Left cardiac atrium (tissue), 1 donor: ENCODE measurements around a stretch of chr12.

GRCh38 chr12:116665646-116666113, 72.2 kb downstream of the SPRING1 start:
- PRO-cap = no peak

DNA sequence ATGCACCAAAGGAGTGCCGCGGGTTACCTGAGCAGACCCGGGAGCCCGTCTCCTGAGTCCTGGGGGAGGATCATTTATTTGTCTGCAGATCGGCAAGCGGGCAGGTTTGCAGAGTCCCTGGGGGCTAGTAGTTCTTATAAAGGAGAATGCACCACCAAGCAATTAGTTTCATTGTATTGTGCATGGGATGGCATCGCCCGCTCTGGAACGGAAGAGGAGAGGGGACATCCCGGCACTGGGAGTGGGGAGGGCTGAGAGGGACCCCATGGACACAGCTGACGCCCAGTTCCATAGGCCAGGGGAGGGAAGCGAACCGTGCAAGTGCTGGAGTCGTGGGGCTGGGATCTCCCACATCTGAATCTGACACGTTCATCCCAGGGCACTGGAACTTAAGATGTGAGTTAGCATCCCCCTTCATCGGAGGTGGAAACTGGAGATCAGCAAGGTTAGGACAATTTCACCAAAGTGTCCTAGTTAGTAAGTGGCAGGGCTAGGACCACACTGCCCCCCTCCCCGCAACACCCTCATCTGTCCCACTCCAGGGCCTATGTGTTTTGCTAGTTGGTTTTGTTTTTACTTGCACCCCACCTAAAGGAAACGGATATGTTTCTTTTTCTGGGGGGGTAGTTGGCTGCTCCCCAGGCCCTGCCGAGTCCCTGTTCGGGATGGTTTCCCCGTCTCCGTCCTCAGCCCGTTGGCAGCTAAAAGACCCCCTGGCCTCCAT, 43.9 kb downstream of the SPRING1 start:
- PRO-cap = unidirectional peak, minus-strand start at position 551 of the sequence

DNA sequence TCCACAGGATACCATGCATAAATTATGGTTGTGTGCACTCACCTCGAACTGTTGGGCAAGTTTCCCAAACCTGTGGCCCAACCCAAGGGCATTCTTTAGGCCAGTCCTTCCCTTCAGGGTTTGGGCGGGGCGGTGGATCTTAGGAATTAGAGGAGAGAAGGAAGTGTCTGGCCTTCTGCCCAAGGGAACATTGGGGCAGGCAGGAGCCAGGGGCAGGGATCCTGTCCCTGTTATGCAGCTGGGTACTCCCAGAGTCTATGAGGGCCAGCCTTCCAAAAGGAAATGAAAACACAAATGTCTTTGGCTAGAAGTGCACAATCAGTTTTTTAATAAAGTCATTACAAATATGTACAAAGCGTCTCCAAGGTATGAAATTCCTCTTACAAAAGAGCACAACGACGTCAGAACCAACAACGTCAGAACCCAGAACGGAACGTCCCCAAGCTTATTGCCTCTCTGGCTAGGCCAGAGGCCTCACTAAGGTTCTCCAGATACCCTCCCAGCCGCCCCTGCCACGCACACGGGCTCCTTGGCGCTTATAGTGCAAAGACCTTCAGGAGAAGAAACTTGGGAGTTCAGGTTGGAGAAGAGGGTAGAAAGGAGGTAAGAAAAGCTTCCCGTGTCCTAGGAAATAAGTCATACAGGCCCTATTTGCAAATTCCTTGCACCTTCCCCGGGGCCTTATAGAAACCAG, 25.3 kb downstream of the HRK start:
- PRO-cap = no peak

DNA sequence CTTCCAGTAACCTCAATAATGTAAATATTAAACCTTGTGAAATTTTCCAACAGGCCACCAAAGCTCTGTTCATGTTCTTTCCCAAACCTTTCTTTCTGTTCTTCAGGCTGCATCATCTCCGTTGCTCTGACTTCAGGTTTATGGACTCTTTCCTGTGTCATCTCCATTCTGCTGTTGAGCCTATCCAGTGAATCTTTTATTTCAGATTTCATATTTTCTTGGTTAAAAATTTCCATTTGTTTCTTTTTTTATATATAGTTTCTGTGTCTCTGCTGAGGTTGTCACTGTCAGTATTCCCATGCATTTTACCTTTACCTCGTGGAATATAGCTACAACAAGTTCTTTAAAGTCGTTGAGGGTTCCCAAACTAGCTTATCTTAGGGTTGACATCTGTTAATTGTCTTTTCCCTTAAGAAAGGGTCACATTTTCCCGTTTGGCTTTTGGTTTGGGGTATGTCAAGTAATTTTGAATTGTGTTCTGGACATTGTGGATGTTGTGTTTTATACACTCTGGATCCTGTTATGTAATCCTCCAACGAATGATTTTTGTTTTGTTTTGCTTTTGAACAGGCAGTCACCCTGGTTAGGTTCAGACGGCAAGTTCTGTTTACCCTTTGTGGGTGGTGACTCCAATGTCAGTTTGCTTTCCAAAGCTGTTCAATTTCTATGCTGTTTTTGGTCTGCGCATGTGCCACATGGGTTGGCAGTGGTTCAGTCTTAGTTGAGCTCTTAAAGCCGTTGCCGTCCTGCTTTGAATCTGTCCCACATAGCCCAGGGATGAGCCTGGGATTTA, 85.0 kb downstream of the TESC start:
- PRO-cap = no peak

DNA sequence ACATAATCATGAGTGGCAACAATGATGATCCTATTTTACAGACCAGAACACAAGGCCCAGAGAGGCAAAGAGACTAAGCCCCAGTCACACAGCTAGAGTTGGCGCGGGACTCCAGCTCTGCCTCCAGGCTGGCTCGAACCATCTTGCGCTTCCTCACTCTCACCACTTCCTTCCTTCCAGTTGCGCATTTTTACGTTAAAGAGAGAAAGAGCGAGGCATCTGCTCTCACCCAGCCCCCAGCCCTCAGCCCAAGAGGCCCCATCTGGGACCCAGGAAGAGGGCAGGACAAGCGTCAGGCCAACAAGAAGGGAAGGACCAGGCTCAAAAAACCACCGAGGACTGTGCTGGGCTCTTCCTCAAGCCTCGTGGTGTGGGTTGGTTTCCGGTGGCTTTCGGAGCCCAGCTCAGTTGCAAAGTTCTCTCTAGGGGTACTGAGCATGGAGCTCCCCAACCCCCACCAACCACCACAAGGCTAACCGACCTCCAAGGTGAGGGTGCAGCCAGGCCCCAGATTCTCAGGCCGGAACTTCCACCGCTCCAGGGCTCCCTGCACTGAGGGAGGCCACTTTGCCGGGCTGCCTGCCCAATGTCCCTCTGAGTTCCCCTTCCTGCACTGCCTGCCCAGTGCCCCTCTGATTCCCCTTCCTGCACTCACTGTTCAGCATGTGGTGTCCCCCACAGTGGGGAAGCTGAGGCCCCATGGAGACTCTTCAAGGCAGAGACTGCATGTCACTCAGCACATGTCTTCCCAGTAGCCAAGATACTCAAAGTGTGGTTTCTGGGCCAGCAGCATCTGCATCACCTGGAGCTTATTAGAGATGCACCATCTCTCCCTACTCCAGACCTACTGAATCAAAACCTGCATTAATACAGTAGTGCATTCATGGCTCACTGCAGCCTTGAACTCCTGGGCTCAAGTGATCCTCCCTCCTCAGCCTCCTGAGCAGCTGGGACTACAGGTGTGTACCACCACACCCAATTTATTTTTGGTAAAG, 35.8 kb downstream of the TESC start:
- PRO-cap = no peak

GRCh38 chr12:117525092-117525553, 163.7 kb upstream of the NOS1 start:
- PRO-cap = no peak

GRCh38 chr12:117562177-117562754, 200.8 kb upstream of the NOS1 start:
- PRO-cap = no peak

DNA sequence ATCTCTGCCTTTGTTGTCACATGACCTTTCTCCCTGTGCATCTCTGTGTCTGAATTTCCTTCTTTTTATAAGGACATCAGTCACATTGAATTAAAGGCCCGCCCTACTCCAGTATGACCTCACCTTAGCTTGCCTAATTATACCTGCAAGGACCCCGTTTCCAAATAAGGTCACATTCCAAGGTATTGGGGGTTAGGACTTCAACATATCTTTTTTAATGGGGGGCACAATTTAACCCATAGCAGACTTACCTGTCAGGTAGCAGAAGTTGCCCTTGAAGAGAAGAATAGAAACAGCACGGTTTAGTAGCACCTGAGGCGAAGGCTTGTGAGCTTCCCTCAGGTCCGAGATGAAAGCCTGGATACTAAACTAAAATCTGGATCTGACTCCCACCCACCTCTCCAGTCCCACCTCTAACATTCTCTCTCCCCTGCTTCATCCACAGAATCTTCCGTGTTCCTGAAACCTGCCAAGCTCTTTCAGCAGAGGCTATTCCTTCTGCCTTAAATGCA, 280.1 kb upstream of the NOS1 start:
- PRO-cap = no peak

GRCh38 chr12:118098071-118098669, 5.6 kb downstream of the VSIG10 start:
- PRO-cap = no peak

DNA sequence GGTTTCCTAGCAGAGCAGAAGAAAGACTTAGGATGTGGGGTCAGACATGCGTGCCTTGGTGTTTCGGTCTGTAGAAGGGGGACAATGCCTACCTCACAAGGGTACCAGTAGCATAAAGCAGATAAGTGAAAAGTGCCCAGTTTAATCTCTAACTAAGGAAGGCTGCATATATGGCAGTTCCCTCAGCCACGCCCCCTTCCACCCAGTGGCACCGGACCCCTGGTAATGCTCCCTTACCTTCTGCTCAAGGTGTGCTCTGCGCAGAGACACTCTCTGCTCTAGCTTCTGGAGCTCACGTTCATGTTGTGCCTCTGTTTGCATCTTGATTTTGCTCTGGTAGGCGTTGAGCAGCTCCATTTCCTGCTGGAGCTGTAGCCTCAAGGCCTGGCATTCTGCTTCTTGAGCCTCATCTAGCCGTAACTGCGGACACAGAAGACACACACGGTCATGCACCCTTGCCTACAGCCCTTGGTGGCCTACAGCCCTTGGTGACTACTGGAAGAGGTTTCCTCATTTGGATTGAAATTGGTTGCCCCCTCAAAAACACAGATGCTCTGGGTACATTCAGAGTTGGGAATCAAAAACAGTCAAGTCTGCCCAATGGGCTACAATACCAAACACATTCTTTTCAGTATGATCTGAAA, 16.2 kb downstream of the PEBP1 start:
- PRO-cap = no peak

GRCh38 chr12:118346904-118348056, 25.4 kb downstream of the TAOK3 start:
- PRO-cap = no peak

DNA sequence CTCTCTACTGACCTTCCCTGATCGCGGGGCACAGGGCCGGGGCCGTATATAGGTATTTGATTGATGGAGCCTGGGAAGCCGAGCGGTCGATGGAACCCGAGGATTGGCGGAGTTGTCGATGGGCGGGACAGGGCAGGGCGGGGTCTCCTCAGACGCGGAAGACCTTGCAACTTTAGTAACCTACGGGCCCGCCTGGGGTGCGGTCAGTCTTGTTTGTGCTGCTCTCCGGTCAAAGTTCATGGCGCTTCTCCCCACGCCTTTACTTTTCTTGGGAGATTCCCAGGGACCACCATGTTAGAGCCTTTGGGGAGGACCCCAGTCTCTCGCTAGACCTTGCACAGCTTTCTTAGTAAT, 285 bp upstream of the TAOK3 start:
- PRO-cap = bidirectional peak, plus-strand start at position 175 of the sequence, minus-strand start outside the sequence

GRCh38 chr12:118399583-118400150, 23.3 kb downstream of the SUDS3 start:
- PRO-cap = no peak

DNA sequence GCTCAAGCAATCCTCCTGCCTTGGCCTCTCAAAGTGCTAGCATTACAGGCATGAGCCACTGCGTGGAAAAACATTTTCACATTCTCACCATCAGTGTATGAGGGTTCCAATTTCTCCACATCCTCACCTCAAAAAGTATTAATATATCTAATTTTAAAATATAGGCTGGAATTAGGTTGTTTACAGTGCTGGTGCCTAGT, 255.4 kb downstream of the SUDS3 start:
- PRO-cap = no peak

DNA sequence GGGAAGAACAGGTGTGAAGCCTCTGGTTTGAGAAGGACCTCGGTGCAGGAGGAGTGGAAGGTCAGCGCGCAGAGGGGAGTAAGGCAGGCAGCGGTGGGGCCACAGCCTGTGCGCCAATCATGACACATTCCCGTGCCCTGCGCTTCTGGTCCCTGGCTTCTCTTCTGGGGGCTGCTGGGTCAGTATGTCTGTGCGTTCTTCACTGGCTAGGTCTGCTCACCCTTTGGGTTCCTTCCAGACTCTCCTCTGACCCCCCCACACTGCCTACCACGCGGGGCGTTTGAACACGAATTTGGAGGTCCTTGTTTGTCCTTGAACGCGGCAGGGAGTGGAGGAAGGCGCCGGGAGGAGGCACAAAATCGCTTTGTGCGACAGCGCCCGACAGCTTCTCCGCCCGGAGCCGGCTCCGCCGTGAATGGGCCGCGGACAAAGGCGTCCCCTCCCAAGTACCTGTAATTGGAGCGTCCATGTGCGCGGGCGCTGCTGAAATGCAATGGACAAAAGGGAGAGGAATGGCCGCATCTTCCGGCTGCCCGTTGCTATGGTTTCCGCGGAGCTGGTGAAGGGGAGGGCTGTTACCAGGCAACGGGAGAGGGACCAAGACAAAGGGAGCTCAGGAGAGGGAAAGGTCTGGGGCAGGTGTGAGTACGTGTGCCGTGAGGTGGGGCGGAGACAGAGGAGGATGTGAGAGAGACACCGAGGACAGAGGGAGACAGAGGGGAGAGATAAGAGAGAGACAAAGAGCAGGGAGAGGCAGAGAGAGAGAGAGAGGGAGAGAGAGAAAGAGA, 207.1 kb upstream of the SRRM4 start:
- PRO-cap = no peak

DNA sequence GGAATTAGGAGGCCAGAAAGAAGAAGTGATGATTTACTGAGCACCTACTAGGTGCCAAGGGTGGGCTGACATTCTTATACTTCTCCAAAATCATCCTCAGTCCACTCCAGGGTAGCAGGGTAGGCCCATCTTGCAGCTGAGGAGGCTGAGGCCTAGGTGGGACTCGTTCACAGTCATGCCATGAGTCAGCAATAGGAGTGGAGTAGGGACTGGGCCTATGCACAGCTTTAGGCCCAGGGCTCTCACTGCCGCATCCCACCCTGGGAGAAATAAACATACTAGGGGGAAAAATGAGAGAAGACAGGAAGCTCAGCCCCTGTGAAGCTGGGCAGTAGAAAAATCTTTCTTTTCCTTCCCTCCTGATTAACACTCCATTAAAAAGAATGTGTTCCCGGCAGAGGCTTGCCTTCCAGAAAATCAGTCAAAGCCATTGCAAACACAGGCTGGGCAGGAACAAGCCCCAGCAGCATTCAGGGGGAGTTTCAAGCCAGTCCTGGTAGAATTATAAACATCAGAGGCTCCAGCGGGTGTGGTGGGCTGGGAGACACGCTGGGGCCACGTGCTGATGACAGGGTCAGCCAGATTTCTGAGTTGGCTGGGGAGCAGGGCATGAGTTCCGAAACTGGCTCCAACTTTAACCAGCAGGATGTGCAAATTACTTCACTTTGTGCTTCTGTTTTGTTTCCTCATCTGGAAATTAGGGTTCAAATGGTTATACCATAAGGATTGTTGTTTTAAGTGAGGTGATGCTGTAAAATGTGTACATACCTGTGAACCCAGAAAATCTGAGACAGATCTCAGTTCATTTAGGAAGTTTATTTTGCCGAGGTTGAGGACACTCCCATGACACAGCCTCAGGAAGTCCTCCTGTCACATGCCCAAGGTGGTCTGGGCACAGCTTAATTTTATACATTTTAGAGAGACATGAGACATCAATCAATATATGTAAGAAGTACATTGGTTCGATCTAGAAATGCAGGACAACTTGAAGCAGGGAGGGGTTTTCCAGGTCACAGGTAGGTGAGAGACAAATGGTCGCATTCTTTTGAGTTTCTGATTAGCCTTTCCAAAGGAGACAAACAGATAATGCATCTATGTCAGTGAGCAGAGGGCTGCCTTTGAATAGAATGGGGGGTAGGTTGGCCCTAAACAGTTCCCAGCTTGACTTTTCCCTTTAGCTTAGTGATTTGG, 2.0 kb downstream of the HSPB8 start:
- PRO-cap = no peak

GRCh38 chr12:119182732-119183590, 4.2 kb downstream of the HSPB8 start:
- PRO-cap = no peak

GRCh38 chr12:119353382-119353721, 18.8 kb downstream of the CCDC60 start:
- PRO-cap = no peak

DNA sequence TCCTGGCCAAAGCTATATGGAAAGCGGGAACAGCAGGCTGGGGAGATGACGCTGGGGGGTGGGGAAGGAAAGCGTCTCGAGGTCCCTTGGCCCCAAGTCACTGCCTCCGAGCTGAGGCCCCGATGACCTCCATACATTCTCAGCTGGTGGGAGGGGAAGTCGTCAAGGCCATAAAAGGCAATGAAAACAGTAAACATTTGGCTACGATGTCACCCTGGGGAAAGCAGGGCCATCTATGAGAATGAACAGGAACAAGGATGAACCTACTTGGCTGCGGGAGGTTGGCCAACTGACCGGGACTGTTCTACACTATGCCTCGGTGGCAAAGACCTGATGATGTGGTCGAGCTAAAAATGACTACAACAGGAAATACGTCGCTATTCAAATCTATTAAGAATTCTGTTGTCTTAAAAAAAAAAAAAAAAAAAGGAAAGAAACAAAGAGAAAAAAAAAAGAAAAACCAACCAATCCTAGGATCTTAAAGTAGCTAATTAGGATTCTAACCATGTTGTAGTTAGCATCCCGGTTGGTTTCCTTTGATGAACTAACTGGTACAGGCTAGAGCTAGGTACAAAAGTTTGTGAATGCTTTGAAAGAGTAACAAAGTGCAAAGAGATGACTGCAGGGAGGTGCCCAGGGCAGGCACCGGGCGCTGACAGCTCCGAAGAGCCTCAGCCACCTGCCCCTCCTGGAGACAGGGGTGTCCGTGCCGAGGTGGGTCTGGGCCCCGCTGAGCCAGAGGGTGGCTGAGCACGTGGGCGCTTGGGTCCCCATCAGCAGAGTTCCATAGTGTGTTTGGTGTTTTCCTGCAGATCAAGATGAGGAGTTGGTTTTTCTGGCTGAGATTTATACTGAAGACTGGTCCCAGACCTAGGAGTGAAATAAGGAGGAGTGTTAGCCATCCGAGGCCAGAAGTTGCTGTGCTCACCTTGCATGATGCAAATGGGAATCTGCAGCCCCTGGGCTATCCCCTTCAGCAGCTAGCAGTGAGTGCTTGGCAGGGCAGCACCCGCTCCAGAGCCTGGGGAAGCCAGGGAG, 19.8 kb downstream of the PRKAB1 start:
- PRO-cap = no peak

DNA sequence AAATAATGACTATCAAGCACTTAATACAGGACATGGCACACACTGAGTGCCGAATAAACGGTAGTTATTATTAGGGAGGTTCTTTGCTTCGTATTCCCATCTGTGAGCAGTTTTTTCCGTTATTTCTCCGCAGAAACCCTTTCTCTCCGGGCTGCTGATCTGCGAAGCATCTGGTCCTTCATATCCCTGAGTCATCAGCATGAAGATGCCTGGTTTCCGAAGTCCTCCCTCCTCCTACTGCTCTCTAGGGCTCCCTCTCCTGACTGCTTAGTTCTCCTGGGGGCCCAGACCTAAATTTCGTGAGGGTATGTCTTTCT, 737 bp upstream of the BICDL1 start:
- PRO-cap = no peak